ENCODE measurements around the gene ZFP36L1.

- PRO-cap: no peak
- RRBS, 2 experiments: no CpG with 5 or more reads among the region's 7 CpGs
These were observed 165.7 kb downstream of the ZFP36L1 start for GRCh38 chr14:68626884-68627770.

DNA sequence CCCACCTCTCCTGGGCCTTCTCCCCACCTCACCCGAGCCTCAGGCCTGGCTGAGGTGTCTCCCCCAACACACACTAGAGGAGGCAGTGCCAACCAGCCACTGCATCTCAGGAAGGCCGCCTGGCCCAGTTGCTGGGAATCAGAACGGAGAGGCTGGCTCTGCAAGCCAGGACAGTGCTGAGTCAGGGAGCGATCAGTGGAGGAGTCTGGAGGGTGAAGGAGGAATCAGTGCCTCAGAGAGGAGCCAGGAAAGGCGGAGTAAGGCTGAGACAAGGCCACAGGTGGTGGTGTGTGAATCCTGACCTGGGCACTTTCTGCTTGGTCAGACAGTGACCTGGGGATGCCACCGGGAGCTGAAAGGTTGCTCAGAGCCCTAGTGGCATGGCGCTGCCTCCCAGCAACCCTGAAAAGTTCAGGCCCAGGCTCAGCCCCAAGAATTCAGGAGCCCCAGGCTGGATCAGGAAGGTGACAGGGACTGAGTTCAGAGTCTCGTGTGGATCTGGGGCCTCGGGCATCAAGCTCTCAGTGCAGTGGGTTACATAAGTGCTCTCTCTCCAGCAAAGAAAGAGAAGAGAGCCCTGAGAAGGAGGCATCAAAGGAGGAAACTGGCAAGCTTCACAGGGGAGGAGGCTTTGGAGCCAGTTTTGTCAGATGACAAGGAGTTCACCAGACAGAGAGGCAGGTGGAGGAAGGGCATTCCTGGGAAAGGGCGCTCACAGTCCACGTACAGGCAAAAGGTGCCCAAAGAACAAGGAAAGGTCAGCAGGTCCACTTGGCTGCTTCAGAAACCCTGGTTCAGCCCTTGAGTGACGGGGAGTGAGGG, 87.9 kb downstream of the ZFP36L1 start:
- PRO-cap: no peak
- RRBS, 2 experiments: no CpG with 5 or more reads among the region's 12 CpGs

DNA sequence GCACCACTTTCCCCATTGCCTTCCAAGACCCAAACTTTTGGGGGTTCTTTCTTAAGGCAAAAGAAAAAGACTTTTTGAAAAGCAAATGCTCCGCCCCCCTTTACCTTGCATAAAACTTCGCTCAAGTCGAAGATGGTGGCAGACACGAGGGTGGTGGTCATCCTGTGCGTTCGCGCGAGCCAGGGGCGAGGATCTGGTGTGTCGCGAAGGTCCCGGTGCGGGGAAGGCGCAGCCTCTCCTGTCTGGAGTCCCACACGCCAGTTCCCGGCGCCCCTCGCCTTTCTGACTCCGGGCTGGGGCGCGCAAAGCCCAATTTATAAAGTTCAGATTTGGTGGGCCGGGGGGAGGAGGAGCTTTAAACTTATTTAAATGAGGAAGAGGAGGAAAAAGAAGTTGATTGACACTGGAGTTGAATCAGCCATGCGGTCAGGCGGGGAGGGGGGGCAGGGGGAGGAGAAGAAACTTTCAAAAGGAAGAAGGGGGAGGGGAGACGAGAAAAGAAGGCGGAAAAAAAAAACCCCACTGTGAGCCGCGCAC, at the start of gene ZFP36L1:
Gene ZFP36L1 (minus strand): TSS at position 290 of the 537 bp plus-strand sequence.
- PRO-cap: bidirectional peak, plus-strand start at position 141 of the sequence, minus-strand start at position 287 of the sequence
- RRBS, 2 experiments: 1 to 2% methylated on average over 9 of the region's 28 CpGs

GRCh38 chr14:68797085-68797739, 4.3 kb upstream of the ZFP36L1 start:
- PRO-cap: no peak
- RRBS, 2 experiments: no CpG with 5 or more reads among the region's 7 CpGs

DNA sequence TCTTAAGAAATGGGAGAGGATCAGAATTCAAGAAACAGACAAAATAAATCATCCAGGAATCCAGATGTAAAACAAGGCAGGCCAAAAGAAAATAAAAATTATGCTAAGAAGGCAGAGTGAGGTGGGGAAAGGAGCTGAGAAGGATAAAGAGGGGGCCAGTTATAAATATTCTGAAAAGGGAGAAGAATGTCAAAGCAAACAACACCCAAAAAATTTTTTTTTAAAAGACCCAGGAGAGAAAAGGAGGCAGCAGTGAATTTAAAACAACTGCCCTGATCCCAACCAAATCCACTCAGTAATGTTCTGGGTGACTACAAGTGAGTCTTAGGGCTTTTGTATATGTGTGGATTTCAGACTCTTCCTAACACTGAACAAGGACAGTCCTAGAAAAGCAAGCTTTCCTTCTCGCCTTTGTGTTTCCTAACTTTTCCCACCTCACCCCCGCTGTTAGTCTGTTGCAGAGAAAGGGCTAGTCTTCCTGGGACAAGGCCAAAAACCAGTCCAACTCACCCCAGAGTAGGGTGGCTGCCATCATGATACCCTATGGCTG, 16.4 kb upstream of the ZFP36L1 start:
- PRO-cap: no peak
- RRBS, 2 experiments: no CpG with 5 or more reads among the region's 2 CpGs

GRCh38 chr14:68880799-68881142, 87.9 kb upstream of the ZFP36L1 start:
- PRO-cap: no peak
- RRBS, 2 experiments: no CpG with 5 or more reads among the region's 7 CpGs

DNA sequence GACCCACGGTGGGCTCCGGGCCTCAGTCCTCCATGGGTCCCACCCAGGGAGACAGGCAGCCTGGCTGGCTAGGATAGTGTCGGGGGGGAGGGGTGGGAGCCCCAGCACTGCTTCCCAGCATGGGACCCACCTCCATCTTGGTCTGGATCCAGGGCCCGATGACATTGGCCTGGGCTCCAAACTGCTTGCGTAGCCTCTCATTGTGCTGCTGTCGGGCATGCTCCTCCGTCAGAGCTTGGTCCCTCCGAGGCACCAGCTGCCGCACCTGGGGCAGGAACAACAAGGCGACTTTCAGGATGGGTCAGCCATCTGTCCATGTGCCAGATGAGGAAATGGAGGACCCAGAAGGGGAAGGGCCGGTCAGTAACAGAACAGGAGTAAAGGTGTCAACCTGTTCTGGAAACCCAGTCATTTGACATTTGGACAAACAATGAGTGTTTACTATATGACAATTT, 89.5 kb upstream of the ZFP36L1 start:
- PRO-cap: no peak
- RRBS, 2 experiments: no CpG with 5 or more reads among the region's 11 CpGs

GRCh38 chr14:68884018-68884625, 91.3 kb upstream of the ZFP36L1 start:
- PRO-cap: no peak
- RRBS, 2 experiments: no CpG with 5 or more reads among the region's 5 CpGs

DNA sequence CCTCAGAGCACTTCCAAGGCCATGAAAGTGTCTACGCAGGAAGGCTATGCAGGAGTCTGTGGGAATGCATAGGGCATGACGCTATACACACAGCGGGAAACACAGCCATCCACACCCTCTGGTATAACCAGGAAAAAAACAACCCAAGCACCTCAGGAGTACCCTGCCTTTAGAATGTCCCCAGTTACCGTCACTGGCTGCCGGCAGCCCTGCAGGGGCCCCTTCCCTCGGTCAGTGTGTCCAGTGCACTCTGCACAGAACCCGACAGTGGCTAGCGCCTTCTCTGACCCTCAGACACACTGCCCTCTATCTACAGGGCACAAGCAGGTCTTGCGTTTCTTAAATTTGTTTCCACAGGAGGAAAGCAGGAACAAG, 92.9 kb upstream of the ZFP36L1 start:
- PRO-cap: no peak
- RRBS, 2 experiments: no CpG with 5 or more reads among the region's 9 CpGs

- PRO-cap: no peak
- RRBS, 2 experiments: no CpG with 5 or more reads among the region's 6 CpGs
These were observed 84.9 kb downstream of the ACTN1 start for GRCh38 chr14:68894006-68894707.

DNA sequence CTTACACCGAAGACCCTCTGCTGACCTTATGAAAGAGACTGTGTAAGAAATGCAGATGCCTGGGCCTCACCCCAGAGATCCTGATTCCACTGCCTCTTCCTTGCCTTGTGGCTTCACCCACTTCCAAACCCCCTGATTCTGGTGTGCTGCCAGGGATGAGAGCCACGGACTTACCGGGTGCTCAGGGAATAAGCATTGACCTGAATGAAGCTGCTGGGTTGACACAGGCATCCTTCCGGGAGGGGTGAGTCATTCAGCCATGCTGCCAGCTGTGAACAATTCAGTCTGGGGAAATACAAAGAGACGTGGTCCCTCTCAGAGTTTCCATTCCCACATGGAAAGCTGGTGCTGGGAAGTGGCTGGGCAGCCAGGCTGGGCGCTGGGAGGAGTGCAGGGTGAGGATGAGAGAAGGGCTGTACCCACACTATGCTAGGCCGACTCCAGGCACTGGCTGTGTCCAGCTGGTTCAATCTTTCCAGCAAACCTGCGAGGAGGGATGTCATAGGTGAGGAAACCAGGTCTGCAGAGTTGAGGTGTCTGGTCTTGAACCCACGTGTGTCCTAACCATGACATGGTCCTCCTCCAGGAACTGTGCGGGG, 26.6 kb upstream of the ACTN1 start:
- PRO-cap: no peak
- RRBS, 2 experiments: 0 to 62% methylated on average over 2 of the region's 10 CpGs

GRCh38 chr14:69054557-69055856, 75.9 kb upstream of the ACTN1 start:
- PRO-cap: no peak
- RRBS, 2 experiments: no CpG with 5 or more reads among the region's 45 CpGs

- PRO-cap: no peak
- RRBS, 2 experiments: no CpG with 5 or more reads among the region's 4 CpGs
These were observed 51.6 kb downstream of the DCAF5 start for GRCh38 chr14:69101300-69101796.

DNA sequence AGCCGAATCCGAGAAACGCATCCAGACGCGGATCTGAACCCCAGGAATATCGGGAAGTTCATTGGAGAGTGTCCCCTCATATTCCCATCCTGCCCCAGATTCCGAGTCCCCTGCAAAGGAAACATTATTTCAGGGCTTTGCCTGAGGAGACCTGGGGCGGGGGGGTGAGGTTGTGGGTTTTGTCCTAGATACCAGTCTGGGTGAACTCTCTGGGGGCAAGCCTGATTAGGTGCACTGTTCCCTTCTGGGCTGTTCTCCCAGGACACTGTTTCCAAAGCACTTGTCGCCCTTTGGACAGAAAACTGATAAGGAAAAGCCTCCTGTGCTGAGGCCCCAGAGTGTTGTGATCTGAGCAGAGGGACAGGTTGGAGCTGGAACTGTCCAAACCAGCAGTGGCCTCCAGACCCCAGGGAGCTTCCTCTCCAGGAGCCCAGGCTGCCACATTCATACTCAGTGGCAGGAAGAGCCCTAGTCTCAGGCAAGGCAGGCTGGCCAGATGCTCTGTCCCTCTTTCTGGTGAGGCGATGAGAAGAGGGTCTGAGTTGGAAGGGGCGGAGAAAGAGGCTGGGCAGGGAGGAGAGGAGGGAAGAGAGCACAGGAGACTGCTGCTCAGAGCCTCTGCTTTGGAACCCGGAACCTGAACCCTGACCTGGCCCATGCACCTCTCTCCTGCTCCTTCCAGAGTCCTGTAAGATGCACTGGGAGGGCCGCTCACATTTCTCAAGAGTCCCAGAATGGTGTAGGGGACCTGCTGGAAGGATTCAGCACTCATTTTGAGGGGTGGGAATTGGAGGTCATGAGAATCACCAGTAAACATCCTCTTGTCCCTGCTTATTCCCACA, 1.9 kb downstream of the GALNT16 start:
- PRO-cap: no peak
- RRBS, 2 experiments: no CpG with 5 or more reads among the region's 13 CpGs

DNA sequence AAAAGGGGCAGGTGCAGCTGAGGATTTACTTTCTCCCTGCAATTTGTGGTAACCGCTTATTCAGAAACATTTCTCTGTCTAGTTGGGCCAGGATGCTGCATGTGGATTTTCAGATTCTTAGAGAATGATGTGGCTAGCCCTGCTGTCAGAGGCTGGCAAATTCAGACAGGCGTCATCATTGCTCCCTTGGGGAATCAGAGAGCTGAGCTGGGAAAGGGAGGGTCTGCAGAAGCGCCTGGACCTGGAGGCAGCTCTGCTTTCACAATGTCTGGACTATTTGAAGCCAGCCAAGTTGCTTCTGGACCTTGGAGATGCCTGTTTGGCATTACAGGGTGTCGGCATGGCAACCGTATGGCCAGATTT, 3.4 kb downstream of the GALNT16 start:
- PRO-cap: no peak
- RRBS, 2 experiments: no CpG with 5 or more reads among the region's 5 CpGs

DNA sequence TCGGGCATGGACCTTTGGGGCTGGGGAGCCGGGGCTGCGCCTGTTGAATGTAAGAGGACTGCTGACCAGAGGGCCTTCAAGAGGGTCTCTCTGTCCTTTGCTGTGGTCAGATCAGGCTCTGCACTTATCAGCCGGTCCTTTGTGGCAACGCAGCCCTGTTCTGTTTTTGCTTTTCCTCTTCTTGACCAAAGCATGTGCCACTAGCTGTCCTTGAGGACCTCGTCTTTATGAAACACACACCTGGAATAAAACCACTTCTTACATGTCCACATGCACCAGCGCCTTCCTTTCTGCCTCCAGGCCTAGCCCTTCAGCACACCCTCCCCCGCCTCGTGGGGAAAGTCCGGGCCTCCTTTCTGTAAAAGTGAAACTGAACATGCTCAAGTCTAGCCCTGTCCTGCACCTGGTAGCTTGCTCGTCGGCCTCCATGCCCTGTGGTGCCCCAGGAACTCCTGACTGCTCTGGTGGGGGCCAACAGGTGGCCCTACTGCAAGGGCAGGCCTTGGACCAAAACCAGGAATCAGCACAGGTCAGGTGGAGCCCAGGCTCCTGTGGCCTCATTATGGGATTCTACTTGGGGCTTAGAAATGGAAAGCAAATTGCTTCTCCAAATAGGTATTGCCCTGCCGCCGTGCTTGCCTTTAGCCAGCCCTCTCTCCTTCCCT, 43.8 kb downstream of the ERH start:
- PRO-cap: no peak
- RRBS, 2 experiments: no CpG with 5 or more reads among the region's 14 CpGs

DNA sequence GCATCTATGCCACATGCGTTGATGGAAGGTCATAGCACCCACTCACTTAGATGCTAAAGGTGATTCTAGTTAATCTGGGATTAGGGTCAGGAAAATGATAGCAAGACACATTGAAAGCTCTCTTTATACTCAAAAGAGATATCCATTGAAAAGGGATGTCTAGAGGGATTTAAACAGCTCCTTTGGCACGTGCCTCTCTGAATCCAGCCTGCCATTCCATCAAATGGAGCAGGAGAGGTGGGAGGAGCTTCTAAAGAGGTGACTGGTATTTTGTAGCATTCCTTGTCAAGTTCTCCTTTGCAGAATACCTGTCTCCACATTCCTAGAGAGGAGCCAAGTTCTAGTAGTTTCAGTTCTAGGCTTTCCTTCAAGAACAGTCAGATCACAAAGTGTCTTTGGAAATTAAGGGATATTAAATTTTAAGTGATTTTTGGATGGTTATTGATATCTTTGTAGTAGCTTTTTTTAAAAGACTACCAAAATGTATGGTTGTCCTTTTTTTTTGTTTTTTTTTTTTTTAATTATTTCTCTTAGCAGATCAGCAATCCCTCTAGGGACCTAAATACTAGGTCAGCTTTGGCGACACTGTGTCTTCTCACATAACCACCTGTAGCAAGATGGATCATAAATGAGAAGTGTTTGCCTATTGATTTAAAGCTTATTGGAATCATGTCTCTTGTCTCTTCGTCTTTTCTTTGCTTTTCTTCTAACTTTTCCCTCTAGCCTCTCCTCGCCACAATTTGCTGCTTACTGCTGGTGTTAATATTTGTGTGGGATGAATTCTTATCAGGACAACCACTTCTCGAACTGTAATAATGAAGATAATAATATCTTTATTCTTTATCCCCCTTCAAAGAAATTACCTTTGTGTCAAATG, 25.2 kb upstream of the PLEKHD1 start:
- PRO-cap: no peak
- RRBS, 2 experiments: no CpG with 5 or more reads among the region's 6 CpGs

DNA sequence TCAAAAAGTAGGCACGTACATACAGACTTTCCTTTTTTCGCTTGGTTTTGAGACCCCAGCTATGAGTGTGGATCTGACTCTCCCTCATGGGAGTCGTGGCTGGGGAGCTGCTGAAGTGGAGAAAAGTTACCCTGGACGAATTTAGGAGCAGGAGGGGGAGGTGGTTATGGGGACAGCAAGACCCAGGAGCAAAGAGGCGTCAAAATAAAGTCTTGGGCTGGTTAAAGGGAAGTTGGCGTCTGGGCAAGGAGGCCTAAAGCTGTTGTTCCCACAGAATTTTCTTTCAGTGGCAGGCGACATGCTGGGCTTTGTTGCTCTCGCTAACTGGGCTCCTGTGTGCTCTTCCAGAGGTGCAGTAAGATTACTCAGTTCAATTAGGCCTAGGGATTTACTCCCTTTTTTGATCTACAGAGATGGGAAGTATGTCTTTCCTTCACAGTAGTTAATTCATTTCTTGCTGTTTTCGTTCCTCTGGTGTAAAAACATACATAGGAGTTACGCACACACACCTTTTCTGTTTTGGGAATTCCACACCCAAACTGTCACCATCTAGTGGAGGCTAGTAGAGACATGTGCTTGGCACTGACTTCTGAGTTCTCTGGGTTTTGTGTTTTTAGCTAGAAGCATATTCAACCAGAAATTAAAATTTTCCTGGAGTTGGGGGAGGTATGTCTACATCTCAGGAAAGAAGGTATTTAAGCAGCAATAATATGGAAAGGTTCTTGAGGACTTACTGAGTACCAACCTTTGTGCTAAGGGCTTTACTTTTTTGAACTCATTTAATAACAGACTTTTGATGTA, 1.2 kb downstream of the SUSD6 start:
- PRO-cap: bidirectional peak, plus-strand start at position 273 of the sequence, minus-strand start at position 117 of the sequence
- RRBS, 2 experiments: no CpG with 5 or more reads among the region's 10 CpGs

- PRO-cap: no peak
- RRBS, 2 experiments: no CpG with 5 or more reads among the region's 1 CpG
These were observed 4.8 kb downstream of the SUSD6 start for GRCh38 chr14:69616237-69616600.

GRCh38 chr14:69658416-69659139, 47.2 kb downstream of the SUSD6 start:
- PRO-cap: no peak
- RRBS, 2 experiments: no CpG with 5 or more reads among the region's 11 CpGs

All from HEK293 (cell line).